ENCODE measurements around the gene STAT4.

DNA sequence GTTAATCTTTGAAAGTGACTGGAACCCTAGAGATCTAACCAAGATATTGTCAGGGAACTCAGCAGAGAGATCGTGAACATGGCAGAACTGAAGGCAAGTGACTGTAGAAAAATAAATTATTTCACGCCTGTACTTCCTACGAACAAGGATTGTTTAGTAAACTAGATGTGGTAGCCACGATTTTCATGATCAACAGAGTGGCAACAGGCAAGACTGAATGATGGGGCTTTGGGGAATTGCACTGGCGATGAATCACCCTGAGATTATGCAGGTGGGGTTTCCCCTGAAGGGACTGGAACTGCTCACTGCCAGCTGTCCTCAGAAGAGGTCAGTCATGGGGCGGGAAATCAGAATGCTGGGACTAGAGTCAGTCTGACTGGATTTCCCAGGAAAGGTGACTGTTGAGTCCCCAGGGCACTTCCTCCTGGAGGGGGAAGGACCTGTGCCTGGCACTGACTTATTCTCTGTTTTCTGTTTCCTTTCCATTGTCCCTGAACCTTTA is 69.8 kb downstream of the NAB1 start:
- PRO-cap, result no peak

DNA sequence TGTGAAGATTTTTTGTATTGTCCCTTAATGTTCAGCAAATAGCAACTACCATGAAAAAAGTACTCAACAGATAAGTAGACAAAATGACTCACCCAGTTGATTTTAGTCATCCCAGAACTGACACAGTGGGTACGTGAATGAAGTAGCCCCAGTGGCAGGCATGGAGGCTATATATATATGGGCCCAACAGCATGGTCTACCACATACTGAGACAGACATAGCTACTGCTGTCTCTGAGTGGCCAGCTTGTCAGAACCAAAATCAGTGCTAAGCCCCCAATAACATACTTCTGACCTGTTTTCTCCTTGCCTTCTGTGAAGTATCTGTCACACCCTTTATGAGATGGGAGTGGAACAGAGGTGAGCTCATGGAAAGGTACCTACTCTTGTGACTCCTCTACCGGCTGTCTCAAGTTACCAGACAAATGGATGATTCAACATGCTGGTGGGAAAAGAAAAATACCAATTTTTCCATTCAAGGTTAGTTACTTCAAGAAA is 36.3 kb upstream of the GLS start:
- PRO-cap, result no peak

GRCh38 chr2:190882248-190882431 is 1.5 kb downstream of the GLS start:
- PRO-cap, result no peak

DNA sequence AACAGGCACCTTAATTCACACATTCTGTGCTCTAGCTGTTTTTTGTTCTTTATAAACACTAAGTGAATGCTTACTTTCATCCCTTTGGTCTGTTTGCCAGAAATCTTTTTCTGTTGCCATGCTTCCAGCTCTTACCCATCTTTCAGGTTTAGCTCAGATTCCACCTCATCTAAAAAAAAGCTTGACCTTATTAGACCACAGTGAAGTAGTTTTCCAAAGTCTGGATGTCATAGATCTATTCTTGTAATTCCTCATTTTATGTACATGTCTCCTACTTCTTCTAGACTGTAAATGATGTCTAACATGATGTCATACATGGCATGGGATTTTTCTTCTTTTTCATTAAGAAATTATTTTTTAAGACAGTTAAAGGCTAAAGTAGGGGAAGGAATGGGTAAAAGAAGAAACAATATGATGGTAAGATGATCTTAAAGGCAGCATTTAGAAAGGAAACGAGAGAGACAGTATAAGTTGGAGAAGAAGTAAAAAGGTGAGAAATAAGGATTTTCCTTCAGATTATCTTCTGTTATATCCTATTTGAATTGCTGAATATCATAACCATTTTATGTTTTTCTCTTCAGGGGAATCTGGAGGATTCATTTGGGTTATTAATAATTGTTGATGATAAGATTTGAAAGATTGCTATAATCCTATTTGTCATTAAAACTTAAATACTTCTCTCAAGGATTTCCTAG is 11.3 kb downstream of the GLS start:
- PRO-cap, result no peak

- PRO-cap, result no peak
These were observed 52.2 kb downstream of the GLS start for GRCh38 chr2:190932714-190933418.

DNA sequence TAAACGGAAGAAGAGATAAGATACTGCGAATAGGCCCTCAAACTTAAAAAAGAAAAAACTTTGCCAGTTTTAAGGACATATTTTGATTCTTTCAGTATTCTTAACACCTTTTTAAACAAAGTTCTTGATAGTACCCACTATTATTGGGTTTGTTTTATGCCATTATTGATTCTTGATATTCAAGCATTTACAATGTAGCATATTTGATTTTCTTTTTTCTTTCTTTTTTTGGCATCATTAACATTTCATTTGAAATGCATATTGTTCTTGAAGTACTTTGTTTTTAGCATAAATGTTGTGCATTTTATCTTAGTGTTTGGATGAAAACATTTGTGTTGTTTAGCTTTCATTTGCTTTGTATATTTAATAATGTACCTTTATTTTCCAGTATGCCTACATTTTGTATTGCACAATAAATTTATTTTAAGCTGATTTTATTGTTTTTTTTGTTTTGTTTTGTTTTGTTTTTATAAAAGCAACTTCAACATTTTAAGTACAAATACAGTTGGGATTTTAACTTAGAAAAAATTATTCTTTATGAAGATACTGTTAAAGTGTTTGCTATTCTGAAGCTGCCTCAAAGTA is 54.3 kb downstream of the GLS start:
- PRO-cap, result no peak

DNA sequence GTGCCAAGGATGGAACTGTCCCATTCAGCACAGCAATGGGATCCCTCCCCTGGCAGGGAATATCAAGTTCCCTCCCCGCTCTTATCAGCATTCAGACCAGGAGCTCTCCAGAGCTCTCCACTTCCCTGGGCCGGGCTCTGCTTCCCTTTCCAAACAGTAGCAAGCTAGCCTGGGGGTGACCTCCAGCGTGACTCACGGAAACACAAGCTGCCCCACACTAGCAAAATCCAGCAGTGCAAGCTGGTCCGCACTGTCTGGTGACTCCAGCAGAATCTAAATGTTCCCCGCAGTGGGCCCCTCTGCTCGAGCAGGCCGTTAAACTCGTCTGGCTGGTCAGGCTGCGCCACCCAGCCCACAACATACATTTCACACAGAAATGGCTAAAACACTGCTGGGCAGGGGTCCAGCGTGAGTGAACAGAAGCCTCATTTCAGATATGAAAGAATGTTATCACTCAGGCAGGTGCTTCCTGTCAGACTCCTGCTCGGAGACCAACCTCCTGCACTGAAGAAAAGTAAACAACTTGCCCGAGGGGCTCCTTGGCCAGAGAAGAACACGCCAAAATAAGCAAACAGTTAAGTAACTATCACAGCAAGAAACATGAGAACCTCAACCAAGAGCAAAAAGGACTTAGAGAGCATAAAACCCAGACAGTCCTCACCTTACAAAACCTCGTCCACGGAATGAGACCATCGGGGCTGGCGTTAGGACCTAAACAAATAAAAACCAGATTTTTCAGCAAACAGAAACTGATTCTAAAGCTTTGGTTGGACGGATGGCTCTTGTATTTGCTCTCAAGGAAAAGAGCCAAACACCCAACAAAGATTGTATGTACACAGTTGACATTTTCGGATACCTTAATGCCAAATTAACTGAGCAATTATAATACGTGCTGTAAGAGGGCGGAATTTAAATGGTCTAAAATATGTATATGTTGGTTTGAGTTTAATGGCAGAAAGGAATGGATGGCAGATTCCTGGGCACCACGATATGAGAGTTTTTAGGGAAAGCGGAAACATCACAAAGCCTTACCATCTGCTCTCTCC is 33.7 kb downstream of the STAT1 start:
- PRO-cap, result no peak

GRCh38 chr2:191020737-191021557 is 7.0 kb upstream of the STAT1 start:
- PRO-cap, result no peak

- PRO-cap, result unidirectional peak, plus-strand start at chr2:191128397
These were observed 22.7 kb downstream of the STAT4 start for GRCh38 chr2:191128006-191128644.

- PRO-cap, result bidirectional peak, plus-strand start at chr2:191151139, minus-strand start at chr2:191150959
These were observed at the start of gene STAT4 for GRCh38 chr2:191150831-191151475. TSS of gene STAT4 (minus strand) at chr2:191150994.

DNA sequence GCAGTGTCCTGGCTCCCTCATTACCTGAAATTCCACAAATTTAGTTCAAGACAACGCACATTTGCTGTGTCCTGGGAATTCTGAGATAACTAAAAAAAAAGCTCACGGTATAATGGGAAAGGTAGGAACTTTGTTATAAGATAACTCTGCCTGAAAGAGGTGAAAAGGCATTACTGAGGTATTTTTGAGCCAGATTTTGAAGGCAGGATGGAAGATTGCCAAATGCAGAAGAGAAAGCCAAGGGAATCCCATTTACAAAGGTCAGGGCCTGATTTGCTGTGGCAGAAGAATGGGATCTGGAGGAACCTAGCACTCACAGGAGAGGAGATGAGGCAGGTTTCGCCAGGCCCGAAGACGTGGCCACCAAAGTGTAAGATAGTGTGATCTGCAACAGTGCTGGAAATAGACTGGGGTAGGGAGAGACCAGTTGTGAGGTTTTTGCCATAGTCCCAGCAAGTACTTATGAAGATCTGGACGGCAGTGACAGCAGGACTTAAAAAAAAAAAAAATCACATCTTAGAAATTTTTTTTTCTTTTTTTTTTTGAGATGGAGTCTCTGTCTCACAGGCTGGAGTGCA is 22.1 kb upstream of the STAT4 start:
- PRO-cap, result no peak

GRCh38 chr2:191305135-191305906 is 60.1 kb downstream of the MYO1B start:
- PRO-cap, result no peak

DNA sequence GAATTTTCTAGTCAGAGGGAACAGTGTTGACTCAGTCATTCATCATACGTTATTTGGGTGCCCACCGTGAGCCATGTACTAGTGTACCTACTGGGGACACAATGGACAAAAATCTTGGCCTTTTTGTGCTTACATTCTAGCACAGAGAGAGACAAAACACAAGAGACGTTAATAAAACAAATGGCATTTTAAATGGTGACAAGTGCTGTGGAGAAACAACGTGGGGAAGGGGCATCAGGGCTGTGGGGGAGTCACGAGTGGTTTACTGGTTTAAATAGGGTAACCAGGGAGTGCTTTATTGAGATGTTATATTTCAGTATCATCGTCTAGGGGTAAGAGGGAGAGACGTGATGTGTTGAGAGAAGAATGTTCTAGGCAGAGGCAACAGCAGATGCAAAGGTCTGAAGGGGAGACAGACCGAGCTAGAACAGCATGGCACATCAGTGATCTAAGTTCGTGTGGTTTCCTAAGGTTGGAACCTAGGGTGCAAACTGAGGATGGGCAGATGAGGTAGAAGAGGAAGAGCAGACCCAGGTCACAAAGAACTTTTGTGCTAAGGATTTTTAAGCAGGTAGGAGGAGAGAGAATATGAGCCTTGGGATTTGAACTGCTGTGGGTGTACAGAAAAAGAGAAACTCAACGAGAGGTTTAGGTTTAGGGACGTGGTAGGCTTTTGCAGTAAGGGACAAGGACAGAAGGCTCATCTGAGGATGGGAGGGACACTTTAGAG is 60.9 kb downstream of the MYO1B start:
- PRO-cap, result no peak

GRCh38 chr2:191360453-191361277 is 115.5 kb downstream of the MYO1B start:
- PRO-cap, result no peak

DNA sequence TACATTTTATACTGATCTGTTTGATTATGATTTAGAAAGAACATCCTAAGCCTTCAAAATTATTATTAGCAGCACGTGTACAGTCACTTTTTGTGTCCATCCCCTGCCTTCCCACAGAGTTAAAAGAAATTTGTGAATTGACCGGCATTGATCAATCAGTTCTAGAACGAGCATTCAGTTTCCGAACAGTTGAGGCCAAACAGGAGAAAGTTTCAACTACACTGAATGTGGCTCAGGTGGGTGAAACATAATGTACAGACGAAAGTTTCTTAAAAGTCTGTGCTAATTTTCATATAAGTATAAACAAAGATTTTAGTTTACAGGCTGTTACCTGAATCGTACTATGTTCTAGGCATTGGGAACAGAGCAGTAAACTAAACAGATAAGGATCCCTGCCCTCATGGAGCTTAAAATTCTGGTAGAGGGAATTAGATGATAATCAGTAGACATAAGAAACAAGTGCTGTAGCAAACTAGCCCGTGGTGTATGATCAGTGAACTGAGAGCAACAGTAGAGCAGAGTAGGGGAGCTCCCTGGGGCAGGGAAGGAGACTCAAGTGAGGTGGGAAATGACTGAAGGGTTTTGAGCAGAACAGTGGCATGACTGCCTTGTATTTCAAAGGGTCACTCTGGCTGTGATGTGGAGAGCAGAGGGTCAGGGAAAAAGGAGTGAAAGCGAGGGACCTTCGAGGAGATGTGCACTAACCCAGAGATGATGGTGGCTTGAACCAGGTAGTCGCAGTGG is 119.0 kb downstream of the MYO1B start:
- PRO-cap, result no peak

DNA sequence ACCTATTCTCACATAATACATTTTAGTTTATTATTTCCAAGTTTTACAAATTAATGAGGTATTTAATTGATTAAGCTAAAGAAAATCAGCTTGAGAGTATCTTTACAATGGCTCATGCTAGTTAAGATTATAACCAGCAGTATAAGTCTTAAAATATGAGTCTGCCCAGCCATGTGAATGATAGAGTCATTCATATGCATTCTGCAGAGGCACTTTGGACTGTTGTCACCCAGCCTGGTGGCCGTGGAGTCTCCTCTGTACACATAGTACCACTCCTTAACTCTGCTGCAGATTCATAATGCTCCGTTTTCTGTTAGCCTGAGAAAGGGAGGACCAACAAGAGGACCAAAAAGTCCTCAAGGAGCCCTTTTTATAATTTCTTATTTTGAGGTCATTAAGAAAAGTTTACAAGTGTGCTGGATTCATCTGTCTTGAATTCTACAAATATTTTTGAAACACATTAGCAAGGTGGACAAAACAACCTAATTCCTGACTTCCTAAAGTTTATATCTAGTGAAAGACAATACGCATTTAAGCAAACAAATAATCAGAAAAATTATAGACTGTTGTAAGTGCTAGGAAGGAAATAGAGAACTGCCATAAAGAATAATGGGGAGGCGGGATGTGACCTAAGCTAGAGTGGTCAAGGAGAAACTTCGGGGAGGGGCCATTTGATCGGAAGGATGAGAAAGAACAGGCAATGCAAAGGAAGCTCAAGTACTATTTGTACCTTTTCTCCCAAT is 149.0 kb downstream of the MYO1B start:
- PRO-cap, result no peak

GRCh38 chr2:191436812-191437081 is 191.5 kb downstream of the MYO1B start:
- PRO-cap, result no peak

DNA sequence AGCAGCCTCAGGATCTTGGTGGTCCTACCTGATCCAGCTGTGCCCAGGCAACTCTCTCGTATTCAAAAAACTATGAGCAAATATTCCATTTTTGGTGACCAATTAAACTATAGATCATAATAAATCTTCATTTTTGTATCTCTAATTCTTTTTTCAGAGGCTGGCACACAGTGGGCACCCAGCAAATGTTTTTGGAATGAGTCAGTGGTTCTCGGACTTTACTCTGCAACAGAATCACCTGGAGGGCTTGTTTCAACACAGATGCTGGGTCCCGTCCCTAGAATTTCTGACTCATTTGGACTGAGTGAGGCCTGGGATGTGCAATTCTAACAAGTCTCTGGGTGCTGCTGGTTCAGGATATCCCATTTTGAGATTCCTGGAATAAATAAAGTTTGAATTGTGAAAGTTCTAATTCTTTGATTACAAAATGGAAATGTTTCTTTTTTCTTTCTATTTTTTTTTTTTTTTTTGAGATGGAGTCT is 83.9 kb upstream of the NABP1 start:
- PRO-cap, result no peak

GRCh38 chr2:191677113-191677777 is 691 bp upstream of the NABP1 start:
- PRO-cap, result bidirectional peak, plus-strand start at chr2:191677432, minus-strand start at chr2:191677392; bidirectional peak, plus-strand start at chr2:191677459, minus-strand start at chr2:191677462

- PRO-cap, result no peak
These were observed 619 bp downstream of the CAVIN2 start for GRCh38 chr2:191846087-191846851.

Data from vermiform appendix (tissue), 1 donor.